Right ventricle myocardium (tissue), 1 donor: Measurements from ENCODE around the gene RASA1.

DNA sequence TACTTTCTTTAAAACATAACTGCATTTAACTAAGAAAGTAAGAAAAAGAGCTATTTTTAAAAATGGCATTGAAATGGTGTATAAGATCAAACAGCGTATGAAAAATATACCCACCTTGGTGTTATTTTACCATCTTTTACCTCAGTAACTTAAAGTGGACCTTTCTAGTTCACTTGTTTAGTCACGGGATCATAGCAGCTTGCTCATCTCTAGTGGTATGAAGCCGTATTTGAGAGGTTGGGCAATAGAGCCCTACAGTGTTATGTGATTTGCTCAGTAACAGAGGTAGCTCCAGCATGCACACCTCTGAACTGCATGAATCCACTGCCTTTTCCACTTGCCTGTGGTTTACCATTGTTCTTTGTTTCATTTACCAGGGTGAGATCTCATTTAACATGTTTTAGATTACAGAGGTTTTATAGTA, 134.3 kb downstream of the ATG10 start:
- PRO-cap, 2 experiments, result no peak in any of the 2 experiments

DNA sequence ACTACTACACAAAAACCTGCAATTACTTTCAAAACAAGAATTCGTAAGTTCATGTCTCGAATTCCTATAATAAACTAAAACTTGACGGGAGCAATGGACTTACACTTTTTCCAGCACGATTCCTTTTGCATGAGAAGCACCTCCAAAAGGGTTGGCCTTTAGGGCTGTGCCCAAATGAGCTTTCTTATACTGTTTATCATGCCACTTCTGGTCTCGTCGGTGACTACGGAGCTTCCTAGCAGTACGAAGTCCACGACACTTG, 633 bp downstream of the RPS23 start:
- PRO-cap, 2 experiments, result no peak in any of the 2 experiments

DNA sequence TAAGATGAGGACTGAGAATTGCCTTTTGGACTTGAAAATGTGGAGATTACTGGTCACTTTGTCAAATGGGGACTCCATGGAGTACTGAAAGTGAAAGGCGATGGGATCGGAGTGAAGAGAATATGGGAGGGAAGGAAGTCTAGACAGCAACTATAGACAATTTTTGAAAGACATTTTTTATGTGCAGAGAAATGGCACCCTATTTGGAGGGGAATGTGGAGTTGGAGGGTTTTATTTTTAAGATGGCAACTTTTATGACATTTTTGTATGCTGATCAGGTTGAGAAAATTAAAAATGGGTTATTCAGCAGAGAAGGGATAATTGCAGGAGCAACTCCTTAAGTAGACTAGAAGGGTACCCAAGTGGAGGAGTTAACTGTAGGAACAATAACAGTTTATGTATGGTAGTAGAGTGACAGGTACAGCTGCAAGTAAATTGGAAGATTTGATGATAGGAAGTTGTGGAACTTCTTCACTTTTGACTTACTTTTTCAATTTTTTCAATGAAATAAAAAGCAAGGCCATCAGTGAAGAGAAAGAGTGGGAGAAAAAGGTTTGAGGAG, 2.4 kb upstream of the RPS23 start:
- PRO-cap, 2 experiments, result no peak in any of the 2 experiments

GRCh38 chr5:82388893-82389301, 110.7 kb upstream of the RPS23 start:
- PRO-cap, 2 experiments, result no peak in any of the 2 experiments

DNA sequence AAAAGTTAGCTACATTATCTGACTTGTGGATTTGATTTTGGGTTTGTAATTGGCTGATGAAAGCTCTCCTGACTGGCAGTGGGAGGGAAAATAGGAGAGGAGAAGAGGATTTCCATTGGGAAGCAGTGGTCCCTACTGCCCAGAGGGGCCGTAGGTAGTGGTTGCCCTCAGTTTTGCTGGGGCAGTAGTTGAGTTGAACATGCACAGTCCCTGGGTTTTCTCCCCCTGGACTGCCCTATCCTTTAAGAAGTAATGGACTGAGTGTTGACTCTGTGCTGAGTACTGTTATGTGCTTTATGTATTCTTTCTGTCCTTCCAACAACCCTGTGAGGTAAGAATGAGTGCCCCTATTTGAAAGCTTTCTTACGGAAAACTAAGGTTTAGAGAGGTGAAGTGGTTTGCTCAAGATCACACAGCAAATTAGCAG, 111.2 kb upstream of the RPS23 start:
- PRO-cap, 2 experiments, result no peak in any of the 2 experiments

DNA sequence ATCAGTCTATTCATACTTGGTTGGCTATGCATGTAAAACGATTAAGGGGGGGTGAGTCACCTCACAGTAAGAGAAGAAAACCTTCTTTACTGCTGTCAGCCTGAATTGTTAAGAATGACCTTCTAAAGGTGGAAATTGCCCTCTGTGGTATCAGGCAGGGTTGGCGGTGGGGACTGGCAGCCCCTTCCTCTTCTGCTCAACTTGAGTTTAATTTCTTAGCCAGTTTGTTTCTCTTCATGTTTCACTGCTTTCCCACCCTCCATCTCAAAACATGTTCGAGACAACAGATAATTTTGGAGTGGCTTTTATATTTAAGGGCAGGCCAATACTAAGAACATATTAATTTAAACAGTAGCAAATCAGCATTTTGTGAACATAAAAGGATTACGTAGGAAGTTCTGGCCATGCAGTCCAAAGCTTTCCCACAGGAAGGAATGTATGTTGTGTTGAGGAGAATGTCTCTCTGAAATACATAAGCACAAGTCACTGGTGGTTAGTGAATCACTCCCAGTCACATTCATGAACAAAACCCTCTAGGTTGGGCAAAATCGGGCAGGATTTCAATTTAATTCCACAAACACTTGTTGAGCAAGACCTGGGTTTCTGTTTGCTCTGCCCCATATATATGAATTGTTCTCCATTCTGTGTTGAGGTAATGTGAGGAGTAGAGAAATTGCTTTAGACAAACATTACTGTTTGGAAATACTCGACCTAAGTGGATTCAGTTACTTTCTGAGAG, 127.3 kb upstream of the RPS23 start:
- PRO-cap, 2 experiments, result no peak in any of the 2 experiments

DNA sequence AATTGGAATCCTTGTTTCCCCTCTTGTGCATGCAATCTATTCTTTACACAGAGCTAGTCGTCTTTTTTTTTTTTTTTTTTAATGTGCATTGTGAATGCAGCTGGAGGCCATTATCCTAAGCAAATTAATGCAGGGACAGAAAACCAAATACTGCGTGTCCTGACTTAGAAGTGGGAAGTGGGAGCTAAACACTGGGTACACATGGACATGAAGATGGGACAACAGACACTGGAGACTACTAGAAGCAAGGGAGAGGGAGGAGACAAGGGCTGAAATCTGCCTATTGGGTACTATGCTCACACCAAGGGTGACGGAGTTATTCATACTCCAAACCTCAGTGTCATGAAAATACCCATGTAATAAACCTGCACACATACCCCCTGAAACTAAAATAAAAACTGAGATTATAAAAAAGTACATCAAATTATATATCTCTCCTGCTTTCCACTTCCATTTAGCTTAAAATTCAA, 192.5 kb upstream of the RPS23 start:
- PRO-cap, 2 experiments, result no peak in any of the 2 experiments

DNA sequence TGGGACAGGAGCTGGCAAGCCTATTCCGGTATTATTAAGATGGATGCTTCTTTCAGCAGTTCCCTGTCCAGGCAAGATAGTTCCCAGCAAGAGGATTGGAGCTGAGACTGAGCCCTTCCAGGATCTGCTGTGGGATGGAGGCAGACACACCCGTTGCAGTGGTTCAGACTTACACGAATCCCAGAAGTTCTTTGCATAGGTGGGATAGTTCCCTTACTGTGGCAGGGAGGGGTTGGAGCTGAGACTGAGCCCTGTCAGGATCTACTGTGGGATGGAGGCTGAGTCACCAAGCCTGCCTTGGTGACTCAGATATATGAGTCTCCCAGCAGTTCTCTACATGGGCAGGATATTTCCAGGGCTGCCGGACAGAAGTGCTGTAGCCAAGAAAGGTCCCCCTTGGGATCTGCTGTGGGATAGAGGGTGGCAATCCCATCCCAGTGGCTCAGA, 18.5 kb downstream of the XRCC4 start:
- PRO-cap, 2 experiments, result no peak in any of the 2 experiments

- PRO-cap, 2 experiments, result no peak in any of the 2 experiments
Measured at GRCh38 chr5:83474971-83475345, 3.4 kb downstream of the VCAN start.

- PRO-cap, 2 experiments, result no peak in any of the 2 experiments
Measured at GRCh38 chr5:83476273-83476567, 4.7 kb downstream of the VCAN start.

GRCh38 chr5:83537614-83538264, 66.2 kb downstream of the VCAN start:
- PRO-cap, 2 experiments, result no peak in any of the 2 experiments

GRCh38 chr5:84385261-84385785, 643 bp upstream of the EDIL3 start:
- PRO-cap, 2 experiments, result no peak in any of the 2 experiments

GRCh38 chr5:84543595-84543884, 158.9 kb upstream of the EDIL3 start:
- PRO-cap, 2 experiments, result no peak in any of the 2 experiments

DNA sequence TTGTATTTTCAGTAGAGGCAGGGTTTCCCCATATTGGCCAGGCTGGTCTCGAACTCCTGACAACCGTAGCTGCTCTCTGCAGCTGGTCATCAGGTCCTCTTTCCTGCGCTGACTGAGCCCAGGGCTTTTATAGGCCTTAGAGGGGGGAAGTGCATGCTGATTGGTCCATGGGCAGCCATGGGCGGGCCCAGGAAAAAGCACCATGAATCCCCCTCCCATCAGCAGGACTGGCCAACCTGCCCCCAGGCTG, 16.2 kb upstream of the RASA1 start:
- PRO-cap, 2 experiments, result no peak in any of the 2 experiments

GRCh38 chr5:87267787-87268096, at the start of gene RASA1:
Gene RASA1 (plus strand): TSS chr5:87267883.
- PRO-cap, 2 experiments, result peak in 2 of 2 experiments; most common plus-strand start chr5:87267890 (in 2)

DNA sequence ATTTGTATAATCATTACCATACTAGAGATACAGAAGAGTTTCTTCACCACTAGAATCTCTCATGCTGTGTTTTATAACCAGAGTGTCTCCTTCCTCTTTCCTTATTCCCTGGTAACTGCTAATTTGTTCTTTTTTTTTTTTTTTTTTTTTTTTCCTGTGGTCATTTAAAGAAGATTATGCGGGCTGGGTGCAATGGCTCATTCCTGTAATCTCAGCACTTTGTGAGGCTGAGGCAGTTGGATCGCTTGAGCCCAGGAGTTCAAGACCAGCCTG, 11.0 kb downstream of the RASA1 start:
- PRO-cap, 2 experiments, result no peak in any of the 2 experiments

- PRO-cap, 2 experiments, result no peak in any of the 2 experiments
Measured at GRCh38 chr5:87369111-87369755, 43.5 kb downstream of the CCNH start.

DNA sequence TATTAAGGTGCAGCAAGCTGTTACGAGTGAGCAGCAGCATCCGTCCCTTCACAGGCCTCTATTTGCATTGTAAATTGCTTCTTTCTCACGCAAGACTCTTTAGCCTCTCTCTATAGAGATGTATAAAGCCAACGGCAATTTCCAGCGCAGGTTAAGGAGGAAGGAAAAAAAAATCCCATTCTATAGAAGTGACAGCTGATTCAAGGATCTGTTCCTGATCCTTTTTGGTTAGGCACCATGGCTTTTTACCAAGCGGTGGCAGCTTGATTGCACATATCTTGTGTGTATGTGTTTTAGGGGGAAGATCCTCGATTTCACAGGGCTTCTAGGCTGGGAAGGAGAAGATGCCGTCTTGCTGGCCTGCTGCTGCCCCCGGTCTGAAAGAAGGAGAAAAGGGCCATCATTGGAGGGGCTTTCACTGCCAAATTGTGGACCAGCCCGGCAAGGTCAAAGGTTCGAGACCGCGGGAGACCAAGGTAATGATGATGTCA, 215.7 kb downstream of the MEF2C start:
- PRO-cap, 2 experiments, result no peak in any of the 2 experiments

DNA sequence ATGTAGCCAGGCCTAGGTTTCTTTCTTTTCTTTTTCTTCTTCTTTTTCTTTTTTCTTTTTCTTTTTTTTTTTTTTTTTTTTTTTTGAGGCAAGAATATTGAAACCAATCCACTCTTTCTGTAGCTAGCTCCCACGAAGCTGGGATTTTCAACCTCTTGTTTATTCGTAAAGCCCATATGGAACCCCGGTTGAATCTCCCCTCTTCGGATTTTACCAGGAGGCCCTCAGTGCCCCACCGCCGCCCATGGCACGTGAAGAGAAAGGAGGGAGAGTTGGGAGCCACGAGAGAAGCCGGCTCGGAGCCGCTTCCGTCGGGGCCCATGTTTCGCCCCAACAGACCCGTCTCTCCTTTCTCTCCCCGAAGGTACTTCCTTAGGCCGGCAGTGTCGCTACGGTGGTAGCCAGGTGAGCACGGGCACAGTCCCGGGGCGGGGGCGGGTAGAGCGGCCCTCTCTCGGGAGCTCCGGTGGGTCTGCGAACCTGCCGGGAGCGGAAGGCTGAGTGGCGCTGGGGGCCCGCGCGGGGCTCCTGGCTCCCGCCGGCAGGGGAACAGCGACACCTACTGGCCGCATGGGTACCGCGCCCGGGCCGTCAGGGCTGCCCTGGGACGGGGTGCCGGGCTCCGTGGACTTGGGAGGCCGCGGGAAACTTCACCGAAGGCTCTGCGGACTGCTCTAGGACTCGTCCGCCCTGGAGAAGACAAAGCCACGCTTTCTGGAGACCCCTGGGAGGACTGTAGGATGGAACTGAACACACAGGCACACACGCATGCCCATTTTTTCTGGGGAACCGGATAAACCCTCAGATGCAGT, 202.7 kb downstream of the MEF2C start:
- PRO-cap, 2 experiments, result no peak in any of the 2 experiments

DNA sequence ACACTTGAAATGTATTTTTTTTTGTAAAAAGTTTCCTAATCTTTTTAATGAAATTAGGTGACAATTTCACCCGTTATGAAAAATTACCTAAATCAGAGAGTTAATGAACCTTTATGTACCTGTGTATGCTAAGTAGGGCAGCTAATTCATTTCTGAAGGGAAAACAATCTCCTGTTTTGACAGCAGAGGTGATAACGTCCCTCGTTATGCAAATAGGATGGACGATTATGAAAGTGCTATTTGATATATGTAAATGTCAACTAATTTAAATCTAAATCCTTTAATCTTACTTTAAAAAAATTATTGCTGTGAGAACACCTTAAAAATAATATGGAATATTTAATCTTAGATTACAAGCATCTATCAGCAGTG, 58.8 kb downstream of the MEF2C start:
- PRO-cap, 2 experiments, result no peak in any of the 2 experiments